A549 (cell line): ENCODE measurements around the gene FOXI2.

- PRO-cap, result no peak
CAGE:
- cytosol, long polyA plus RNA, result no peak
- long polyA plus RNA, result no peak
- nucleus, long polyA plus RNA, result no peak
Observed at GRCh38 chr10:126929078-126929777, 24.0 kb downstream of the DOCK1 start.

GRCh38 chr10:127293435-127294238, 97.2 kb upstream of the INSYN2A start:
- PRO-cap, result no peak
CAGE:
- cytosol, long polyA plus RNA, result no peak
- long polyA plus RNA, result no peak
- nucleus, long polyA plus RNA, result no peak

DNA sequence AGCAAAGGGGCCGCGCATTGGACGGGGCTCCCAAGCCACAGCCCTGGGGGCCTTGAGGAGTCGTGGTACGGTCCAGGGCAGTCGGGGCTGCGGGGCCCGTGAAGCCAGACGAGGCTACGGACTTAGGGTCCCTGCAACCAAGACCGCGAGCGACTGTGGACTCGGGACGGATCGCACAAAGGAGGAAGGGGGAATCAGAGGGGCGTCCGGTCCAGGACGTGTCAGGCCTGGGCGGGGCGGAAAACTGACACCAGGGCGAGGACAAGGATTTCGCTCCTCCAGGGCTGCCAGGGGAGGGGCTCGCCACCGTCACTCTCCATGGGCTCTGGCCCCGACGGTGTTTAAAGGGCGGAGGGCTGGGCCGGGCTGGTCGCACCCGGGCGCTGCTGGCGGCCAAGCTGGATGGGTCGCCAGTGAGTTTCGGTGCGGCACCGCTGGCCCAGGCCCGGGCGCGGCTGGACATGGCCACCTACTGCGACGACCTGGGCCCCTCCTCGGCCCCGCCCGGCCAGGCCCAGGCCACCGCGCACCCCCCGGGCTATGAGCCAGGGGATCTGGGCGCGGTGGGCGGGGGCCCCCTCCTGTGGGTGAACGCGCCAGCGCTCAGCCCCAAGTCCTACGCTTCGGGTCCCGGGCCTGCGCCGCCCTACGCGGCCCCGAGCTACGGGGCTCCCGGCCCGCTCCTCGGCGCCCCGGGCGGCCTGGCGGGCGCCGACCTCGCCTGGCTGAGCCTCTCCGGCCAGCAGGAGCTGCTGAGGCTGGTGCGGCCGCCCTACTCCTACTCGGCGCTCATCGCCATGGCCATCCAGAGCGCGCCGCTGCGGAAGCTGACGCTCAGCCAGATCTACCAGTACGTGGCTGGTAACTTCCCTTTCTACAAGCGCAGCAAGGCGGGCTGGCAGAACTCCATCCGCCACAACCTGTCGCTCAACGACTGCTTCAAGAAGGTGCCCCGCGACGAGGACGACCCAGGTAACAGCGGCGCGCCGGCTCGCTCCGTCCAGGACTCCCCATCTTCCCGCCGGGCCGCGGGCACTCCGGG, at the start of gene FOXI2:
Gene FOXI2 (plus strand): TSS at position 373 of the 1,042 bp plus-strand sequence.
- PRO-cap, result no peak
CAGE:
- cytosol, long polyA plus RNA, result no peak
- long polyA plus RNA, result no peak
- nucleus, long polyA plus RNA, result no peak

DNA sequence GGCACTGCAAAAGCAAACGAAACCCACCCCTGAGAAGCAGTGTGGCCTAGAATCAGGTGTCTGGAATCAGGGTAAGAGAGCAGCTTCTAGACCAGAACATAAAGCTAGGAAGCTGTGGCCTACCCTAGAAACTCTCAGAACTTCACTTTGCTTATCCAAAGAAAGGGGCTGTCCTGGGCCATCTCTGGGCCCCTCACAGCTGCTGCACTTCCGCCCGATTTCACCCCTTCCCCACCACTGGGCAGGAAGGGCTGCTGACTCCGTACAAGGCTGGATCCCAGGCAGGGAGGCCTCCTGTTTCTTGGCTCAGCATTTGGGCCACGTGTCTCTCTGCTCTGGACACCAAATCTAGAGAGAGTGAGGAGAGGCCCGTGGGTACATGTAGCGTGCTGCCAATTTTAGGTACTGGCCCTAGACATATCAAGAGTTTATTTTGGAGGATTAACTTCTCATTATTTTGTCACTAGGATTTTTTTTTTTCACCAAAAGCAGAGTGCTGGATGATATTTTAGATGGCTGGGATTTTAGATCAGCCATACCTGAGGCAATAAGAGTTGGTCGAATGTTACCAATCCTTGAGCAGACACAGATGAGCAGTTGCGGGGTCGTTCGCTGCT, 4.6 kb downstream of the PTPRE start:
- PRO-cap, result no peak
CAGE:
- cytosol, long polyA plus RNA, result no peak
- long polyA plus RNA, result no peak
- nucleus, long polyA plus RNA, result no peak

GRCh38 chr10:128037077-128037421, 89.2 kb downstream of the MKI67 start:
- PRO-cap, result no peak
CAGE:
- cytosol, long polyA plus RNA, result no peak
- long polyA plus RNA, result no peak
- nucleus, long polyA plus RNA, result no peak

DNA sequence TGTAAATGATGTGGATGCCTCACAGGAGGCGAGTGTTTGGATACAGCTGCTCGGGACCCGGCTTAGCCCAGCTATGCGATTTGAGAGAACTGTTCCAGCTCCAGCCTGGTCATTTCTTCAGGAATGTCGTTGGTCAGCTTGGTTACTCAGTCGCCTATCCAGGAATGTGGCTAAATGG, 77.0 kb downstream of the MKI67 start:
- PRO-cap, result no peak
CAGE:
- cytosol, long polyA plus RNA, result no peak
- long polyA plus RNA, result no peak
- nucleus, long polyA plus RNA, result no peak

- PRO-cap, result no peak
CAGE:
- cytosol, long polyA plus RNA, result no peak
- long polyA plus RNA, result no peak
- nucleus, long polyA plus RNA, result no peak
Observed at GRCh38 chr10:128076519-128077175, 49.6 kb downstream of the MKI67 start.

DNA sequence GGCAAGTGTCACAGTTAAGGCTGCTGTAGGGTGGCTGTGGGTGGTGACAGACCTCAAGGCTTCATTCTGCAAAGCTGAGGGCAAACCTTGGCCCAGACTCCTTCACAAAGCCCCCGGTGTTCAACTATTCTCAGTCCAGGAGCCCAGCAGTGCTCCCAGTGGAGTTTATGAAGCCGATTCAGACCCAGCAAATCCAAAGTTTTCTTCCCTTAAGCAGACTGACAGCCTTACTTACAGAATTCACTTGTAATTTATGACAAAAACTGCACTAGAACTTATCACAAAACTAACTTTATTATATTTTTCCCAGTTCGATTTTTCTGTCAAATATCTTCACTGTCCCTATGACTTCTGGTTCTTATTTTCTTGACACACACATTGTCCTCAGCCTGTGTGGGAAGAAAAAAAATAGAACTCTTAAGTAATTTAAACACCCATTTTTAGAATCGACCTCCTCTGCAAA, 27.3 kb downstream of the MKI67 start:
- PRO-cap, result no peak
CAGE:
- cytosol, long polyA plus RNA, result no peak
- long polyA plus RNA, result no peak
- nucleus, long polyA plus RNA, result start-site peak on the plus strand centred at position 181 of the sequence, 343 bp wide, 14 and 6 reads in 2 replicates

- PRO-cap, result no peak
CAGE:
- cytosol, long polyA plus RNA, result no peak
- long polyA plus RNA, result no peak
- nucleus, long polyA plus RNA, result no peak
Observed at GRCh38 chr10:128180842-128181374, 54.7 kb upstream of the MKI67 start.

DNA sequence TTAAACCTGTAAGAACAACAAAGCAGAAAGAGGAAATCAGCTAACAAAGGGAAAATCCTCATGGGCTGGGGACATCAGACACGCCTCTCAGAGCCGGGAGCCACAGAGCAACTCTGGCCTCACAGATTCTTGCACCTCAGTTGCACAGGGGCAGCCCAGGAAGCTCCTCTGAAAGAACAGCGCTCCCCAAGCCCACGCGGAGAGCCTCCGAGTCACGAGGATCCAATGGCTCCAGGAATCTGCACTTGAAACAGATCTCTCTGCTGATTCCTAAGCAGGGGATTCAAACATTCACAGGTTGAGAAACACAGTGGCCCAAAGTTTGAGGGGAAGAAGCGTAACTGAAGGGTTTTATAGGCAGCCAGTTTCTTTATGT, 213.2 kb upstream of the MGMT start:
- PRO-cap, result no peak
CAGE:
- cytosol, long polyA plus RNA, result no peak
- long polyA plus RNA, result no peak
- nucleus, long polyA plus RNA, result no peak

DNA sequence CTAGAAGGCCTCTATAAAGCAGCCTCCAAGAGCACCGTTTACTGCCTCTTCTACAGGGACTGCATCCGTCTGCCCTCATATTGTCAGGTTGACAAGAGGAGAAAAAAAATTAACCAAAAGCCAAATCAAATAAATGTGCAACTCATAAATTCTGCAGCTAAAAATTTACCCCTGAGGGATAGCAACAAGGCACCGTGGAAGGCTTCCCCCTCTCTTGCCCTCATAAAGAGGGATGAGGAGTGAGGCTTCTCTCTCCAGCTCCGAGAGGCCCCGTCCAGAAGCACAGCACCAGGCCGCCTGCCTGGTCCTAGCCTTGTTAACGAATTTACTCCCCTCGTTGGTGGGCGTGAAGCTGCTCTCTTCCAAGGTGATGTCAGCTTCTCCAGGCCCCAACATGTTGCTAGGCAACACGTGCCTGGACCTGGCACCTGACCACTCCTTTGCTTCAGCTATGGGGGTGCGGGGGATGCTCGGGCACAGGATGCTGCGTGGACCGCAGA, 135.3 kb upstream of the MGMT start:
- PRO-cap, result no peak
CAGE:
- cytosol, long polyA plus RNA, result no peak
- long polyA plus RNA, result no peak
- nucleus, long polyA plus RNA, result no peak

- PRO-cap, result no peak
CAGE:
- cytosol, long polyA plus RNA, result no peak
- long polyA plus RNA, result no peak
- nucleus, long polyA plus RNA, result no peak
Observed at GRCh38 chr10:130137130-130137567, 958 bp downstream of the GLRX3 start.

GRCh38 chr10:131907670-131908178, 6.9 kb downstream of the PPP2R2D start:
- PRO-cap, result no peak
CAGE:
- cytosol, long polyA plus RNA, result no peak
- long polyA plus RNA, result no peak
- nucleus, long polyA plus RNA, result no peak

DNA sequence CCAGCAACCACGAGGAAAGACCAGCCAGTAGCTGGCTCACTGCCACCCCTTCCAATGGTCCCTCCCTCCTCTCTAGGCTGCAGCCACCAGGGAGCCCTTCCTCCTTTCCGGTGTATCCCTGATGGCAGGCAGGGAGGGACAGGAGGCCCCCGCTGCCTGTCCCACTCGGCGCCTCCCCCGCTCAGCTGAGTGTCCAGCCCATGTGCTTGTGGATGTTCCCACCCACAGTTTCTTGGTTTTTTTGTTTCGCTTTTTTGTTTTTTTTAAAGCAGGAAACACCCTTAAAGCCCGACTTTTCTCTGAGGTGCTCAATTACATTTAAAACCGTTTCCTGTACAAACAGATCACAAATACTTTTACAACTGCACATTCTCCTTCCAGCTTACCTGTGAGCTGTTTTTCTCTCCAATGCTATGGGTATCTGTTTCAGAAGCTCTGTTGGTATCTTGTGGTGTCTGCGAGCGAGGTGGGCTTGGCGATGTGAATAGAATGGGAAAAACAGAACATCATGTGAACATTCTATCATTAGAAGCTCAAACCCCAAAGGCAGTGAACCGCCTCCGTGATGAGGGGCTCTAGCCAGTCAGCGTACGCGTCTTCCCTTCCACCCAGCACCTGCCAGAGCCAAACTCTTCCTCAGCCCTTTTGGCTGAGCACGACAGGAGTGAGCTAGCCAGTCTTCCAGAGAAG, 8.9 kb downstream of the BNIP3 start:
- PRO-cap, result no peak
CAGE:
- cytosol, long polyA plus RNA, result no peak
- long polyA plus RNA, result no peak
- nucleus, long polyA plus RNA, result no peak

DNA sequence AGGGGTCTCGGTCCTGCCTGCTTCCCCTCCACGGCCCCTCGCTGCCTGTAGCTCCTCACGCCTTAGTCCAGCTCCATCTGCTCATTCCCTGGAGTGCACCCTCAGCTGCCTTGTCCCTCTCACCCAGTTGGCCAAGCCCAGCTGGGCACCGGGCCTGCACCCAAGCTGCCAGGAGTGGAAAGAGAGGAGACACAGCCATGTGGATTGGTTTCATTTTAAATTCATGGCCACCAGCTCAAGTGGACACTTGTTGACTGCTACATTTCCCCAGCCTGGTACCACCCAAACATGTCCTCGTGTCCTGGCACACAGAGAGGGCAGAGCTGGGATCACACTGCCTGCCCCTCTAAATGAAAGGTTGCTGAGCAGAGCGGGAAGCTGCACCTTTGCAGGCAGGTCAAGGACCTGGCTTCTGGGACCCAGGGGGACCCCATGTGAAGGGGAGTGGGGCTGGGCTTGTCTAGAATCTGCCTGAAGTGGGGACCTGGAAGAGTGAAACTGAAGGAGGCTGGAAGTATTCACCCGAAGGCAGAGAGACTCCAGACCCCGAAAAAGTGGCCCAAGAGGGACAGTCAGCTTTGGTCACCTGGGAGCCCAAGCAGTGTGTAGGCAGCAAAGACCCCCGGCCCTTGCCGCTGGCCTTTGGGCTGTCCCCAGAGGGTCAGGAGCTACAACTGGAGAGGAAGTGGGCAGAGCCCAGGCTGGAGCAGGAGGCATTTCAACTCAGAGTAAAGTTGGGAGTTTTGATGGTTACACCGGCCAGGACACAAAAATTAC, 15.0 kb upstream of the BNIP3 start:
- PRO-cap, result no peak
CAGE:
- cytosol, long polyA plus RNA, result no peak
- long polyA plus RNA, result no peak
- nucleus, long polyA plus RNA, result no peak

DNA sequence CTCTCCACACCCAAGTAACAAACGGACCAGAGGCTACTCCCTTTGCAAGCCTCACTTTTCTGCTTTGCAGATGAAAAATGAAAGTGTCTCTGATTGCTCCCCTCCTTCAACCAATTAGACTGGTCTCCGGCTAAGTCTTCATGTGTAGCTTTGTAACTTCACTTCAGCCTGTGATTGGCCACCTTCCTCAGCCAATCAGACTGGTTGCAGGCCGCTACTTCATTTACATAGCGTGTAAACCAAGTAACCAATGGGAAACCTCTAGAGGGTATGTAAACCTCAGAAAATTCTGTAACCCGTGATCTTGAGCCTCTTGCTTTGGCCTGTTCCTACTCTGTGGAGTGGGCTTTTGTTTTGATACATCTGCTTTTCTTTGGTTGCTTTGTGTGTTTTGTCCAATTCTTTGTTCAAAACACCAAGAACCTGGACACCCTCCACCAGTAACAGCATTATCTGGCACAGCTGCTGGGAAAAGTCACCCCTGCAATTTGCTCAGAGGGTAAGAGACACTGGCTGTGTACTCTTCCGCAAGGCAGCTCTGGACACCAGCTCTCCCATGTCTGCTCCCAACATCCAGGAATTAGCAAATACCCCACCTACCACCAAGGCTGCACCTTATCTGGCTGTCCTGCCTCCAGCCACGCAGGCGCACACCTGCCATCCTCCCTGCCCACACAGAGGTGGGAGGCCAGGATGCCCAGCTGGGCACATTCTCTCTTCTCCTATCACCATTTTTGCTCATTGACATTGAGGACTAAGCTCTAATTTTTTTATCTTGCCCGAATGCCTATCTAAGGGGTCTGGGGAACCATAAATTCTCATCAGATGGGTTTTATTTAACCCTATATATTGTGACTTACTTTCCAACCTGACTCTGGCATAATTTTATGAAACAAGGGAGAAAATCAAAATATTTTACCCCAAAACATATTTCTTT, 20.1 kb upstream of the BNIP3 start:
- PRO-cap, result no peak
CAGE:
- cytosol, long polyA plus RNA, result no peak
- long polyA plus RNA, result no peak
- nucleus, long polyA plus RNA, result no peak

- PRO-cap, result no peak
CAGE:
- cytosol, long polyA plus RNA, result no peak
- long polyA plus RNA, result no peak
- nucleus, long polyA plus RNA, result no peak
Observed at GRCh38 chr10:132035875-132036868, 29.6 kb upstream of the JAKMIP3 start.

GRCh38 chr10:132208385-132208916, 21.7 kb downstream of the DPYSL4 start:
- PRO-cap, result no peak
CAGE:
- cytosol, long polyA plus RNA, result no peak
- long polyA plus RNA, result no peak
- nucleus, long polyA plus RNA, result no peak

GRCh38 chr10:132320028-132320449, 12.0 kb upstream of the LRRC27 start:
- PRO-cap, result no peak
CAGE:
- cytosol, long polyA plus RNA, result no peak
- long polyA plus RNA, result no peak
- nucleus, long polyA plus RNA, result no peak

DNA sequence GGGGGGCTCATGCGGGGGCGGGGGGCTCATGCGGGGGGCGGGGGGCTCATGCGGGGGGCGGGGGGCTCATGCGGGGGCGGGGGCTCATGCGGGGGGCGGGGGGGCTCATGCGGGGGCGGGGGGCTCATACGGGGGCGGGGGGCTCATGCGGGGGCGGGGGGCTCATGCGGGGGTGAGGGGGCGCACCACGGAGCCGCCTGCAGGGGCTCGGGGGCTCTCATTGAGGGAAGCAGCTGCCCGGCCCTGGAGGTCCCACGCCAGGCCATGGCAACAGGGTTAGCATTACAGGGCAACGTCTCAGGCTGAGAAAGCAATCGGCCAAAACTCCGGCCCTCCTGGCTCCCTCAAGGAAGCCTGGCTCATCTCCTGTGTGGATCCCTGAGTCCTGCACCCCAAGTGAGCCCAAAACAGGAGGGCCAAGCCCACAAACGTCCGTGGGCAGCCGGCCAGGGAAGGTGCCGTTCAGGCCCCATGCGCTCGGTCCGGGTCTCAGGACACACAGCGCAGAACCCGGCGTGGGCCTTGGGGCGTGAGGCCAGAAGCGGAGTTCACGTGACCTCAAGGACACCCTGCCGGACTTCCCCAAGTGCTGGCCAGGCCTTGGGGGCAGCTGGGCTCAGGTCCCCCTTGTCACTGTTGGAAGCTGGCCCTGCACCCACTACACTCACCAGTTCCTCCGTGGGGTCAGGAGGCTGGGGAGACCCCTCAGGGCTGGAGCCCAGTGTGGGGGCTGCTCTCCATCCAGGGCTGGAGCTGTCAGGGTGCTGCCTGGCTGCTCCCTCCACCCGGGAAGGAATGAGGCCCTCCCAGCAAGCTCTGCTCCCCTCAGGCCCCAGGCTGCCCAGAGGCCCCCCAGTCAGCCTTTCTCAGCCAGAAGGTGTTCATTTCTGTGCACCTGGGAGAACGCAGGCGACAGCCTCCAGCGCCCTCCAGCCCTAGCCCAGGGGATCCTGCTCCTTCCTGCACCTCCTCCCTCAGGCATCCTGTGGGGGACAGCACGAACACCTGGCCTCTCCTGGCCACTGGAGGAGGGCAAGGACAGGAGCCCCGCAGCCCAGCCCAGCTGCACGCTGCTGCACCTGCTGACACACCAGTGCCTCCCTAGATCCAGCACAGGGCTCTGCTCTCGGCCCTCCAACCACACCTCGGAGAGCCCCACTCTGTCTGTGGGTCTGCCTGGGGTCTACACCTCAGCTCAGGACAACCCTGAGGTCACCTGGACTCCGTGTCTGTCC, 7.9 kb upstream of the PWWP2B start:
- PRO-cap, result no peak
CAGE:
- cytosol, long polyA plus RNA, result no peak
- long polyA plus RNA, result no peak
- nucleus, long polyA plus RNA, result no peak